Trachea (tissue), 1 donor: ENCODE measurements around the genes ARMC12, MAPK14 and BNIP5.

DNA sequence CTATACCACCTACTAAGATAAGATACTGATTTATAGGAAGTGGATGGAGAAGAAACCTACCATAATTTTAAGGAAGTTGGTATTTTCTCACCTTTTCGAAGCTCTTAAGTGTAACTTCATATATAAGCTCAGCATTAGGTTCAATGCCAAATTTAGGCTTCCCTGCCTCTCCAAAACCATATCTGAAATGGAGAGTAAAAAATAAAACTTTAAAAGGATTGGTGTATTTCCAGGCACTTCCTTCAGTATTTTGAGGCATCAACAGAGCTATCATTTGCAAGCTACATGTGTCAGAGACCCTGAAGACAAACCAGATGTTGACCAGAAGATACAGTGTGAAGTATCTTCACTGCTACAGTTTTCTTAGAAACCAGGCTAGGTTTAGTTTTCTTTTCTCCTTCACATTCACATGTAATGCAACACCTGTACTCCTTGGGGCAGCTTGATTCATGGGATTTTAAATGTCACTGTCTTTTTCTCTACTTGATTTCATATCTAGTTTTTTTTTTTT, 78.4 kb upstream of the TULP1 start:
- PRO-cap = no peak

GRCh38 chr6:35642362-35643245, 46.1 kb downstream of the FKBP5 start:
- PRO-cap = no peak

GRCh38 chr6:35736680-35737359, at the start of gene ARMC12:
TSS of gene ARMC12 (plus strand) at chr6:35737032.
- PRO-cap = no peak

- PRO-cap = no peak
Observed at GRCh38 chr6:35787197-35787986, 6.6 kb downstream of the CLPSL1 start.

DNA sequence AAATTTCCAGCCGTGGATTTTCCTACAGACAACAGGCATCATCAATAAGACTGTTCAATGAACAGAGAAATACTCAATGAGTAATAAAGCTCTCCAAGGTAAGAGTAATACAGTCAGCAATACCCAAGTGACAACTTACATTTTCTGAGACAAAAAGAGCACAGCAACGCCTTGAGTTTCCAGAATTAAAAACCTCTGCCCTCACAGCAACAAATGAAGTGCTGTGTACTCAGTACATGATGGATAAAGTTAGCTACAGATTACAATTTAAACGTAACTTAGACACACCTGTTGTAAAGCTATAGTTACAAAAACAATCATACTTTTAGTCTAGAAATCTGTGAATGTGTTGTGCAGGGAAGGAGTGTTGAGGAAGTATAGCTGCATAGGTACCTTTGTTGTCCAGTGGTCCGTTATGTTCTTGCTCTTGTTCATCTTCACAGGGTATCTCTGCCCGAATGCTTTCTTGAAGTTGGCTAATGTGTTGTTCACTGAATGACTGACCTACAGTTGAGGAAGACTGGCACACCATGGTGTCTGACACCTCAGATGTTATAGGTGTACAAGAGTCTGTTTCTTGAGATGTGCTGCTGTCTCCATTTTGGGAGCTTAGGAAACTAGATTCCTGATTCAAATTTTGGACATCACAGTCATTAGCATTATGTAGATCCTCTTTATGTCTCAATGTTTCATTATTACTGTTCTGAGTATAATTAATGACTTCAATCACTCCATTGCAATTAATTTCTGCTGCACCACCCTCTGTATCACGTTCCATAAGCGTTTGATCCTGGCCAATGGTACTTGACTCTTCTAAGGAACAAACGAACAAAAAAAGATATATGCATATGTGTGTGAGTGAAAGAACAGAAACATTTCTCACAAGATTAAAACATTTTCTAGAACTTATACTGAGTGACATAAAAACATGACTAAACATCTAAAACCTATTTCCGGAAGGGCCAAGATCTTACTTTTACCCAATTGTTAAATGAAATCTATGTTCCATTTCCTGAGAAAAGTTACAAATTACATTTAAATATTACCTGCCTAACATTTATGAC, 51.5 kb downstream of the SRPK1 start:
- PRO-cap = no peak

DNA sequence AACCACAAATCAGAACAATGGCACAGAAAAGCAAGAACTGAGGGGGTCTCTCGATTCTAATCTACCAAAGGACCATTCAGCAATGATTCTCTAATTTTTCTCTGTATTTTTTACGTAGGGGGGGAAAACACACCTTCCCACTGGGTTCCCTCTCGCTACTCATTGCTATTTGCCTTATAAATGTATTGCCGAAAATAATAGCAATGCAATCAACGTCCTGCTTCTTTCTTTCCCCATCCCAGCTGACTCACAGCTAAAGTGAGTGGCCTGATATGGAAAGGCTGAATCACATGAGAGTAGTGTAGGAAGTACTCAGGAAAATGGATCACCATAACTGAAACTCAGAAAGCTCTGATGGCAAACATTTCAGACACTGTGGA, 49.2 kb upstream of the SRPK1 start:
- PRO-cap = no peak

DNA sequence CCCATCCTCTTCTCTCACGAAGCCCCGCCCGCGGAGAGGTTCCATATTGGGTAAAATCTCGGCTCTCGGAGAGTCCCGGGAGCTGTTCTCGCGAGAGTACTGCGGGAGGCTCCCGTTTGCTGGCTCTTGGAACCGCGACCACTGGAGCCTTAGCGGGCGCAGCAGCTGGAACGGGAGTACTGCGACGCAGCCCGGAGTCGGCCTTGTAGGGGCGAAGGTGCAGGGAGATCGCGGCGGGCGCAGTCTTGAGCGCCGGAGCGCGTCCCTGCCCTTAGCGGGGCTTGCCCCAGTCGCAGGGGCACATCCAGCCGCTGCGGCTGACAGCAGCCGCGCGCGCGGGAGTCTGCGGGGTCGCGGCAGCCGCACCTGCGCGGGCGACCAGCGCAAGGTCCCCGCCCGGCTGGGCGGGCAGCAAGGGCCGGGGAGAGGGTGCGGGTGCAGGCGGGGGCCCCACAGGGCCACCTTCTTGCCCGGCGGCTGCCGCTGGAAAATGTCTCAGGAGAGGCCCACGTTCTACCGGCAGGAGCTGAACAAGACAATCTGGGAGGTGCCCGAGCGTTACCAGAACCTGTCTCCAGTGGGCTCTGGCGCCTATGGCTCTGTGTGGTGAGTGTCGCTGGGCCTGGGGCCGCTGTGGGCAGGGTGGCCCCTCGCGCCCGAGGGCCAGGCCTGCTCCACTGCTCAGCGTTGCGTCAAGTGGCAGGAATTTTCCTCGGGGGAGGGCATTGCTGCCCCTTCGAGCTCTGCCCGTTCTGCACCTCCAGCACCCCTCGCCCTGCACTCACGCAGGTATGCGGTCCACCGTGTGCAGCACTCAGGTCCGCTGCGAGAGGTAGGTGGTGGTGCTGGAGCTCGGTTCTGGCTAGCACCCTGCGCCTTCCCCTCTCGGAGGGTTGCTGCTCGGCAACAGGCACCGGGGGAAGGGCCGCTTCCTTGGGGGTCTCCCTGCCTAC, at the start of gene MAPK14:
TSS of gene MAPK14 (plus strand) at position 141 of the 953 bp plus-strand sequence.
- PRO-cap = bidirectional peak, plus-strand start at position 152 of the sequence, minus-strand start outside the sequence

DNA sequence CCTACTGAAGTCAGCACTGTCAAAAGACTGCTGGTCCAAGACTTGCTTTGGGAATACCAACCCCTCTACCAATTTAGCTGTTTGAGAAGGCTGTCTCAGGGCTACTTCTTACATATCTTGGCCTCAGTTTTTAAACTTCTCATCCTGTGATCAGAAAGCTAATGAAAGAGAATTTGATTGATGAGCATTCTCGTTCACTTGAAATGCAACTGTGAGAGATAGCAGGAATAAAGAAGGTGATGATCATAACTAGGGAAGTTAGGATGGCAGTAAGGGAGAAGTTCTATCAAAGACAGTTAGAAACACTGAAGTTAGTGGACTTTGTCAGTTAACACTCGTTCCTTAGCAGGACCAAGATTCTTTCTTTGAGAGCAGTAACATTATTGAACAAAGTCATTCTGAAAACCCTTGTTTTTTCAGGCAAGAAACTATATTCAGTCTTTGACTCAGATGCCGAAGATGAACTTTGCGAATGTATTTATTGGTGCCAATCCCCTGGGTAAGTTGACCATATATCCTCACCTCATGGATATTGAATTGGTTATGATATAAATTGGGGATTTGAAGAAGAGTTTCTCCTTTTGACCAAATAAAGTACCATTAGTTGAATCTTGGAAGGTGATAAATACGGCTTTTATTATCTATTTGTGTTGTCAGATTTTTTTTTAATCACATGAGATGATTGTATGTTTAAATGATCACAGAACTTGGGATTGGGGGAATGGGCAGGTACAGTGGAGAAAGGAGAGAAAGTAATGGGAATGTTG, 28.0 kb upstream of the MAPK13 start:
- PRO-cap = no peak

- PRO-cap = no peak
Observed at GRCh38 chr6:36120171-36120869, 10.0 kb upstream of the MAPK13 start.

GRCh38 chr6:36222907-36223417, 26.4 kb downstream of the BRPF3 start:
- PRO-cap = no peak

GRCh38 chr6:36319412-36319820, 17.3 kb downstream of the BNIP5 start:
- PRO-cap = no peak

DNA sequence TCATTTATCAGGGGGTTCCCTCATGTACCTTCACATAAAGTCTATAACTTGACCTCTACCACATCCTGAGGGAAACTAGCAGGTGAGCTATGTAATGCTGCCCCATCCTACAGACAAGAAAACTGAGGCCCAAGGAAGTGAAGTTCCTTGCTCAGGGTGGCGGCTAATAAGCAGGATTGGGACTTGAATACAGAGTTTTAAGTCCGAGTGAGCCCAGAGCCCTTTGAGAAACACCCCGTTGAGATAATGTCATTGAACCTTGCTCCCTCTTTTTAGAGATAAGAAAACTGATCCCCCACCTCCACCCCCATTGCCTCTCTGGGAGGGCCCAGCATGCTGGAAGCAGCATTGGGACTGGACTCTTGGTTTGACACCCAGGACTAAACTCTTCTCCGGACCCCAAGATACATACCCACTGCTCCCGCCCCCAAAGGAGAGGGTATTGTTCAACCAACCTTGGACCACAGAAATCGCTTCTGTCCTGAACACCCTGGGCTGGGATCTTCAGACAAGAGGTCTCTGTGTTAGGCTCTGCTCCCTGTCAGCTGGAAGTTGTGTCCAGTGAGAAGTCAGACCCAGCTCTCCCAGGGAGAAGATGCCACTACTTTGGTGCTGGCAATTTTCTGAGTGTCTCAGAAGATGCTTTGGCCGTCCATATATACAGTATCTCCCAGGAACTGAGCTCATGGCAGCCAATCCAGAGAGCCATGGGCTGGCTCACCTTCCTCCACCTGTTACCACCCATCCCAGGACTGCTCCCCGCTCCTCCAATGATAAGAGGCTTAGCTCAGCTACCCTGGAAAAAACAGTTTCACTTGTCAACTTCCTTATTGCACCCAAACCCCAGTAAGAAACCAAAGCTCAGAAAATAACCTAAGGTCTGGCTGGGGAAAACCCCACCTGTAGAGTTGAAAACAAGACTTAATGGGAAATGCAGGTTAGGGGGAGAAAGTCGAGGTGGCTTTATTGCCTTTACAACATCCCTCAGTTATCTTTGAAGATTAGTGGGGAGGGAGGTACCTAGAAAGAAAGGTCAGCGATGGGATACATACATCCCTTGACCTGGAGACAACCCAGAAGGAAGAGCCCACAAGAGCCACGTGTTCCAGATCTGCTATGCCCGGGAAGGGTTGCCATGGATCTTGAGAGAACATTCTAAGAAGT, at the start of gene BNIP5:
TSS of gene BNIP5 (minus strand) at position 632 of the 1,164 bp plus-strand sequence.
- PRO-cap = no peak

GRCh38 chr6:36579616-36580410, 14.3 kb upstream of the SRSF3 start:
- PRO-cap = bidirectional peak, plus-strand start at chr6:36580096, minus-strand start at chr6:36579902

GRCh38 chr6:36605702-36606560, 11.8 kb downstream of the SRSF3 start:
- PRO-cap = no peak

DNA sequence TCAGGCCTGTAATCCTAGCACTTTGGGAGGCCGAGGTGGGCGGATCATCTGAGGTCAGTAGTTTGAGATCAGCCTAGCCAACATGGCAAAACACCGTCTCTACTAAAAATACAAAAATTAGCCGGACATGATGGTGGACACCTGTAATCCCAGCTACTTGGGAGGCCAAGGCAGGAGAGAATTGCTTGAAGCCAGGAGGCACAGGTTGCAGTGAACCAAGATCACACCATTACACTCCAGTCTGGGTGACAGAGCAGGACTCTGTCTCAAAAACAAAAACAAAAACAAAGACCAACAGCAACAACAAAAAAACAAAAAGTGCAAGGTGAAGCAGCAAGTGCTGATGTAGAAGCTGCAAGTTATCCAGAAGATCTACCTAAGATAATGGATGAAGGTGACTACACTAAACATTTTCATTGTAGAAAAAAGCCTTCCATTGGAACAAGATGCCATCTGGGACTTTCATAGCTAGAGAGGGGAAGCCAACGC, 17.5 kb downstream of the SRSF3 start:
- PRO-cap = no peak

DNA sequence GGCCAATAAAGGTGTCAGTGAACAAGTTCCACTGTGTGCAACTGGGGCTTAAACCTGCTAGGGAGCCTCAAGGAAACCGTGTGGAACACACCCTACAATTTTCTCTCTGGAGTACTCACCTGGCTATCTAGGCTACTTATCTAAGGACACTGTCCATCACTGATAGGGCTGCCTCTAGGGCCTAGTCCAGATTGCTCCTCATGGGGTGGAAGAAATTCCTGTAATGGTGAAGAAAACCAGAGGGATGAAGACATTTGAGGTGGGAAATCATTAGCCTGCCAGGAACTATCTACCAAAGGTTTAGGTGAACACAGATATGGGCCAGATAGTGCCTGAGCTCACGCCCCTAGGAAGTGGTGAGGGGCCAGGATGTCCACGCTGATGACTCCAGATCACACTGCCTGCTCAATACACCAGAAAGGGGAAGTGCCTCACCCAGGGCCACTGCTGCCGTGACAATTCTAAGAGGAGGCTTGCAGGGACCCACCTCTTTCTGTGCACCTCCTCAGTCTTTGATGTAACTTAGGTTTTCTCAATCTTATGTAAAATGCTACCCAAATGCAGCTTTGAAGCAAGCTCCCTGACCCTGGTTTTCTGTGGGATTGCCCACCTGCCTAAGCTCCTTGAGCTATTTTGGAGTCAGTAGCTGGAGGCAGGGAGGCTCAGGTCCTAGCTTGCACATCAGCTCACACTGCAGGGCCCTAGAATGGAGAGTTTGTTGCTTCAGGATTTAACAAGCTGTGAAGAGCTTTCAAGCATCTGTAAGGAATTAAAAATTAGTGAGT, 5.4 kb upstream of the RAB44 start:
- PRO-cap = no peak

- PRO-cap = no peak
Observed at GRCh38 chr6:36742994-36743494, 45.4 kb downstream of the RAB44 start.

DNA sequence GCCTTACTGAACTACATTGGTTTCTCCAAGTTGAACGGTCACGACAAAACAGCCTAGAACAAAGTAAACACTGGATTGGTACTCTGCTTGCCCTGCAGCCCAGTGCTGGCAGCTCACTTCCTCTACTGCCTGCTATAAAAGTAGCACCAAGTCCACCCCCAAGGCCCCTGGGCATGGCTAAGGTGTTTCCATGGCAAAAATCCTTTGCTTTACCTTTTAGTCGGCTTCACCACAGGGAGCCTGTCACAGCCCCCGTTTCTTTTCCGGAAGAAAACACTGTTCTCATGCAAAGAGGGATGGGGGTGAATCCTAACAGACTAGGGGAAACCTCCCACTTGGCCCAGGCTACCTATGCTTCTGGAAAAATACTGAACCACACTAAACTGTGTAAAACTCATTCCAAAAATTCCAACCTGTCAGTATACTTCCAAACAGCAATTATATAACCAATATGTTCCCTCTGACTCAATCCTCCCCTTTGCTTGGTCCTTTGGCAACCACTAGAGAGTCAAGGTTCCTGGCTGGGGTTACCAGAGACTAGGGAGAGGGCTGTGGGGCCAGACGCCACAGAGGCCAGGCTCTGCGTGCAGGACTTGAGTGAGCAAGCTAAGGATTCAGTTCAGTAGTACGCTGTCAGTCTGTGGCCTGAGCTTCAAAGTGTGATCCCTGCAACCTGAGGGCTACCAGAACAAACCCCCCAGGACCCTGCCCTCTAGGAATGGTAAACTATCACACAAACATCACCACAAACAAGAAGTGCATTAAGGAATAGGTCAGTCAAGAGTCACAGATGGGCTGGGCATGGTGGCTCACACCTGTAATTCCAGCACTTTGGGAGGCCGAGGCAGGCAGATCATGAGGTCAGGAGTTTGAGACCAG, 16.0 kb downstream of the PPIL1 start:
- PRO-cap = no peak

DNA sequence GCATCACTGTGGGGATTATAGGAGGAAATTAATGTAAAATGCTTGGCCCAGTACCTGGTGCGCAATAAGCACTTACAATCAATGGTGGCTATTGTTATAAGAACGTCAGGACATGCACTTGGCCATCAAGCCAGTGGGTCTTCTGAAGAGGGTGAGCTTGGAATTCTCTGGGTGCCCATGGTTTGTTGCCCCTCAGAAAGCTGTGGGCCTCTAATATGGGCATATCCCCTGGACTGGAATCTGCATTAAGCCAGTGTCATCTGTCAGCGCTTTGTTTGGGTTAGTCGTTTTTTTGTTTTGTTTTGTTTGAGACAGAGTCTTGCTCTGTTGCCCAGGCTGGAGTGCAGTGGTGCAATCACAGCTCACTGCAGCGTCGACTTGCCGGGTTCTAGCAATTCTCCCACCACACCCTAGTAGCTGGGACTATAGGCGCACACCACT, 43.9 kb downstream of the FGD2 start:
- PRO-cap = no peak

GRCh38 chr6:37049763-37050796, 44.6 kb downstream of the FGD2 start:
- PRO-cap = no peak